A673 (cell line): ENCODE data around the genes SLC30A5, MCCC2, CARTPT and TMEM171.

DNA sequence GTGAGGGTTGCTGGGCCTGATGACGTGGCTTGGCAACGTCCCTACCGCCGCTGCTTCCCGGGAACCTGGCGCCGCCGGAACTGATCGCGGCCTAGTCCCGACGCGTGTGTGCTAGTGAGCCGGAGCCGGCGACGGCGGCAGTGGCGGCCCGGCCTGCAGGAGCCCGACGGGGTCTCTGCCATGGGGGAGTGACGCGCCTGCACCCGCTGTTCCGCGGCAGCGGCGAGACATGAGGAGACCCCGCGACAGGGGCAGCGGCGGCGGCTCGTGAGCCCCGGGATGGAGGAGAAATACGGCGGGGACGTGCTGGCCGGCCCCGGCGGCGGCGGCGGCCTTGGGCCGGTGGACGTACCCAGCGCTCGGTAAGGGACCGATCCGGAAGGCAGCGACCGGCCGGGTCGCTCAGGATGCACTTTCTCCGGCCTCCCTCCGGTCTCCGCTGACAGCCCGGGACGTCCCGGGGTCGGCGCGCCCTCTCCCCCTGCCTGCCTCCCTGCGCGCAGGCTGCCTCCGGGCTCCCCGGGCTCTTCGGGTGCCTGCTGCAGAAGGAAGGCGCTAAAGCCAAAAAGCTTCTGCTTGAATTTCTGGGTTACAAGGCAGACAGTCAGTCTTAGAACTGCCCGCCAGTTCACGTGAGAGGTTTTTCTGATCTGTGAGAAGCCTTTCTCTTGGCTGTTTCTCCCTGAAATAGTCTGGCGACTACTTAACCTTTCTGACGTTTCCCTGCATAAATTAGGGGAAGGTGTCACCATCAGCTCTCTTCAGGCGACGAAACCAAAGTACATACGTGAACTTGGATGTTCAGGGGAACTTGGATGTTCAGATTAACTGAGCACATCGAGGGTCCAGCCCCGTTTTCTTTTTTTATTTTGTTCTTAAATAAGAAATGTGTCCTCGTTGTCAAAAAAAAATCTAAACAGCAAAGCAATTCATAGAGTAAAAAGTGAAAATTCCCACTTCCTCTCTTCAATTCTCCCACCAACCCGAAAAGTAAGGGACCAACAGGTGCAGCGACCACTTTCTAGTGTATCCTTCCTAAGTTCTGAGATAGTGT, at the start of gene SLC30A5:
TSS of gene SLC30A5 (plus strand) at position 38 of the 1,054 bp plus-strand sequence.
- PRO-cap = bidirectional peak, plus-strand start at position 94 of the sequence, minus-strand start outside the sequence; unidirectional peak, minus-strand start at position 480 of the sequence; unidirectional peak, minus-strand start at position 1,044 of the sequence

- PRO-cap = no peak
Measured at GRCh38 chr5:69419933-69420636, 5.2 kb downstream of the MARVELD2 start.

- PRO-cap = no peak
Measured at GRCh38 chr5:69495574-69495880, 2.9 kb downstream of the OCLN start.

- PRO-cap = bidirectional peak, plus-strand start at chr5:71587340, minus-strand start at chr5:71587160; bidirectional peak, plus-strand start at chr5:71587831, minus-strand start at chr5:71587665
Measured at GRCh38 chr5:71587052-71588047, at the start of gene MCCC2. Gene MCCC2, plus strand, starts transcription at chr5:71587340.

GRCh38 chr5:71588048-71588369, 869 bp downstream of the MCCC2 start:
- PRO-cap = no peak

- PRO-cap = no peak
Measured at GRCh38 chr5:71718894-71719354, at the start of gene CARTPT. Gene CARTPT, plus strand, starts transcription at chr5:71719275.

DNA sequence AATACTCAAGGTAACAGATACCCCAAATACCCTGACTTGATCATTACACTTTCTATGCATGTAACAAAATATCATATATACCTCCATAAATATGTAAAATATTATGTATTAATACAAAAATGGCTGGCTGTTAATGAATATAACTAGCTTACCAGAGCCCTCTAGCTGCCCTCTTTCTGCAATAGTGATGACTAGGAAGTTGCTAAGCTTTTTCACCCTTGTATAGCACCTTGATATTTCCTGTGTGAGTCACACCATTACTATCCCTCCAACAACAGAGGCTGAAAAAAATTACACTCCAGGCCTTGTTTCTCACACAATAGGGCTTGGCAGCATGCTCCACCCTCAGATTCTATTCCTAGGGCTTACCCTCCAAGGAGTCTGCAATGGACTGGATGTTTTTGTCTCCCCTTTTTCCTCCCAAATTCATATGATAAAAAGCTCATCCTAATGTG, 184.8 kb upstream of the MAP1B start:
- PRO-cap = no peak

DNA sequence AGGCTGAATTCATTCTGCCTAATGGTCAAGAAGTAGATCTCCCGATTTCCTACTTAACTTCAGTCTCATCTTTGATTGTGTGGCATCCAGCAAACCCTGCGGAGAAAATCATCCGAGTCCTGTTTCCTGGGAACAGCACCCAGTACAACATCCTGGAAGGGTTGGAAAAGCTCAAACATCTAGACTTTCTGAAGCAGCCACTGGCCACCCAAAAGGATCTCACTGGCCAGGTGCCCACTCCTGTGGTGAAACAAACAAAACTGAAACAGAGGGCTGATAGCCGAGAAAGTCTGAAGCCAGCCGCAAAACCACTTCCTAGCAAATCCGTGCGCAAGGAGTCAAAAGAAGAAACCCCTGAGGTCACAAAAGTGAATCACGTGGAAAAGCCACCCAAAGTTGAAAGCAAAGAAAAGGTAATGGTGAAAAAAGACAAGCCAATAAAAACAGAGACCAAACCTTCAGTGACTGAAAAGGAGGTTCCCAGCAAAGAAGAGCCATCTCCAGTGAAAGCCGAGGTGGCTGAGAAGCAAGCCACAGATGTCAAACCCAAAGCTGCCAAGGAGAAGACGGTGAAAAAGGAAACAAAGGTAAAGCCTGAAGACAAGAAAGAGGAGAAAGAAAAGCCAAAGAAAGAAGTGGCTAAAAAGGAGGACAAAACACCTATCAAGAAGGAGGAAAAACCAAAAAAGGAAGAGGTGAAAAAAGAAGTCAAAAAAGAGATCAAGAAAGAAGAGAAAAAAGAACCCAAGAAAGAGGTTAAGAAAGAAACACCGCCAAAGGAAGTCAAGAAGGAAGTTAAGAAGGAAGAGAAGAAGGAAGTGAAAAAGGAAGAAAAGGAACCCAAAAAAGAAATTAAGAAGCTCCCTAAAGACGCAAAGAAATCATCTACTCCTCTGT, 87.7 kb downstream of the MAP1B start:
- PRO-cap = no peak

DNA sequence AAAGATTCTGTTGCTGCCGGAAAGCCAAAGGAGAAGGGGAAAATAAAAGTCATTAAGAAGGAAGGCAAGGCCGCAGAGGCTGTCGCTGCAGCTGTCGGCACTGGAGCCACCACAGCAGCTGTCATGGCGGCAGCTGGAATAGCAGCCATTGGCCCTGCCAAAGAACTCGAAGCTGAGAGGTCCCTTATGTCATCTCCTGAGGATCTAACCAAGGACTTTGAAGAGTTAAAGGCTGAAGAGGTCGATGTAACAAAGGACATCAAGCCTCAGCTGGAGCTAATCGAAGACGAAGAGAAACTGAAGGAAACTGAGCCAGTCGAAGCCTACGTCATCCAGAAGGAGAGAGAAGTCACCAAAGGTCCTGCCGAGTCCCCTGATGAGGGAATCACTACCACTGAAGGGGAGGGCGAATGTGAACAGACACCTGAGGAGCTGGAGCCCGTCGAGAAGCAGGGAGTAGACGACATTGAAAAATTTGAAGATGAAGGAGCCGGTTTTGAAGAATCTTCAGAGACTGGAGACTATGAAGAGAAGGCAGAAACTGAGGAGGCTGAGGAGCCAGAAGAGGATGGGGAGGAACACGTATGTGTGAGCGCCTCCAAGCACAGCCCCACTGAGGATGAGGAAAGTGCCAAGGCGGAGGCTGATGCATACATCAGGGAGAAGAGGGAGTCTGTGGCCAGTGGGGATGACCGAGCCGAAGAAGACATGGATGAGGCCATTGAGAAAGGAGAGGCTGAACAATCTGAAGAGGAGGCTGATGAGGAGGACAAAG, 88.6 kb downstream of the MAP1B start:
- PRO-cap = no peak

DNA sequence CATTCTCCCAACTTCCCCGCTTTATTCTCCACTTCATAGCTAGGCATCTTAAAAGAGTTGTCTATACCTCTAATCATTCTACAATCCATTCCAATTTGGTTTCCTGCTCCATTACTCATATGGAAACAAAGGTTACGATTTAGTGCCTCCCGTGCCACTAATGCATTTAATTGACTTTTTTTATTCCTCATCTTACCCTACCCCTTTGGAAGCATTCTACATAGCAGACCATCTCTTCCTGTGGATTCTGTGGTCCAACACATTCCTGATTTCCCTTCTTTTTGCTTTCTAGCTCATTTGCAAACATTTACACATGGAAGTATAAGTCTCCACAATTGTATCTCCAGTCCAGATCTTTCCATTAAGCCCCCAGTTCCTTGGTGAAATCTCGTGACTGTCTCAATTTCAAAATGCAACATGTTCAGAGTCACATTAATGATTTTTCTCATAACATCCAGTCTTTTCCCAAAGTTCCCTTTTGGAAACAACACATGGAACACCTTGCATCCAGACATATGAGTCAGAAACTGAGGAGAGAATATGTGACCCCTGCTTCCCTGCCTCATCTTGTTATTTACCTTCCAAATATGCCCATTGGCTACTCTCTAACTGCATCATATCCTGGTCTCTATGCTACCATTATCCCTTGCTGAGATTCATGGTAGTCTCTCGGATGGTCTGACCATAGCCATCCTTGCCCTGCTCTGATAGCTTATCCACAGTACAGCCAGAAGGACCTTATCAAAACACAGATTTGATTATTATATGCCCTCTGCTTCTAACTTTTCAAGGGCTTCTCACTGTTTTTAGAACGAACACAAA, 89.5 kb downstream of the MRPS27 start:
- PRO-cap = no peak

GRCh38 chr5:72242852-72243593, 77.0 kb downstream of the MRPS27 start:
- PRO-cap = no peak

- PRO-cap = unidirectional peak, minus-strand start at chr5:72248580
Measured at GRCh38 chr5:72248251-72248916, 71.7 kb downstream of the MRPS27 start.

DNA sequence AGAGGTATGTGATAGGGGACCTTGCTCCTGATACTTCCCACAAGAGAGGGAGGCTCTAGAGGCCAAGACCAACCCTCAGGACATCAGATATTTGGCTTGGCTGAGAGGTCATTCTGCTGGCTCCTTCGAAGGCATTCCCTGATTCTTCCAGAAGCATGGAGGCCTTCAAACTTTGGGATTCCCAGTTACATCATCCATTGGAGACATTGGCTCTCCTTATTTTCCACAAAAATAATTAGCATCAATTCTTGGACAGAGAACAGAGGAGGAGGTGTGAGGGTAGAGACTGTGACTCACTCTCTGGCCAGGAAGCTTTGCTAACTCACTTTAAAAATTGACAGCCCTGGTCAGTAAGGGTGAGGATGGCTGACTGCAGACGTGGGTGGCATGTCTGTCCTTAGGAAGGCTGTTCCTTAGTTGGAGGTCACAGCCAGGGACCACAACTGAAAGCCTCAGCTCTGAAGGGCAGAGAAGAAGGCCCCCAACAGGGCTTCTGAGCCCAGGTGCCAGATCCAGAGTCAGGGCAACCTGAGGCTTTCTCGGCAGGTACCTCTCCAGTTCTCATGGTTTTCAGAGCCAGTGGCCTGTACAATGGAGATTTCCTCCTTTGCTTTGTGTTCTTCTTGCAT, 92.3 kb upstream of the ZNF366 start:
- PRO-cap = no peak

GRCh38 chr5:72827662-72828385, 11.4 kb downstream of the TNPO1 start:
- PRO-cap = no peak

GRCh38 chr5:72883759-72884069, 67.3 kb downstream of the TNPO1 start:
- PRO-cap = no peak

DNA sequence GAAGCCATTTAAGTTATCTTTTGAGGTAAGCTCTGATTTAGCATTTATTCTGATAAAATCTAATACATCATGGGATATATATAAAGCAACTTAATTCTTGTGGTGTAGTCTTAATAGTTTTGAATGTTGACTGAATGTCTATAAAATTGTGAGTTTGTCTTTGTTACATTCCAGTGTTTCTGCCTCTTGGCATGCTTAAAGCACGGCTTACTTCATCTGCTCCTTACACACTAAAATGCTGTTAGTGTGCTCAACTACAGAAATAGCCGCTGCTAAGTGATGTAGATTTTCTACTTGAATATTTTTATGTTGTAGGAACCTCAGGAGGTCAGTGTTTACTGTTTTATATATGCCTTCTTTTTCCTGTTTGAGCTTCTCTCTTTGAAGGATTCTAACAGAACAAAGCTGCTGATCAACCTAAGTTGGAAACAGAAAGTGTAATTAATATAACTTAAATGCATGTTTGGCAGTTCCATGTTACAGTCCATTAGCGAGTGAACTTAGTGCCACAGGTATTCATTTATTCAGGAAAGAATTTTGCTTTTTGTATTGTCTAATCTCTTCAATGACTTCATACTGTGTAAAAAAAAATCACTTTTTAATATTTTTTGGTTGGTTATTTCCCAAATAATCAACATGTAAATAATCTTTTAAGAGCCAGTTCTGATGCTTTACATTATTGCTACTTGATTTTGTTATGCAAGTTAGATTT, 44.2 kb upstream of the FCHO2 start:
- PRO-cap = no peak

- PRO-cap = no peak
Measured at GRCh38 chr5:73093811-73094419, 26.5 kb upstream of the TMEM171 start.

GRCh38 chr5:73115947-73116351, 4.4 kb upstream of the TMEM171 start:
- PRO-cap = no peak

DNA sequence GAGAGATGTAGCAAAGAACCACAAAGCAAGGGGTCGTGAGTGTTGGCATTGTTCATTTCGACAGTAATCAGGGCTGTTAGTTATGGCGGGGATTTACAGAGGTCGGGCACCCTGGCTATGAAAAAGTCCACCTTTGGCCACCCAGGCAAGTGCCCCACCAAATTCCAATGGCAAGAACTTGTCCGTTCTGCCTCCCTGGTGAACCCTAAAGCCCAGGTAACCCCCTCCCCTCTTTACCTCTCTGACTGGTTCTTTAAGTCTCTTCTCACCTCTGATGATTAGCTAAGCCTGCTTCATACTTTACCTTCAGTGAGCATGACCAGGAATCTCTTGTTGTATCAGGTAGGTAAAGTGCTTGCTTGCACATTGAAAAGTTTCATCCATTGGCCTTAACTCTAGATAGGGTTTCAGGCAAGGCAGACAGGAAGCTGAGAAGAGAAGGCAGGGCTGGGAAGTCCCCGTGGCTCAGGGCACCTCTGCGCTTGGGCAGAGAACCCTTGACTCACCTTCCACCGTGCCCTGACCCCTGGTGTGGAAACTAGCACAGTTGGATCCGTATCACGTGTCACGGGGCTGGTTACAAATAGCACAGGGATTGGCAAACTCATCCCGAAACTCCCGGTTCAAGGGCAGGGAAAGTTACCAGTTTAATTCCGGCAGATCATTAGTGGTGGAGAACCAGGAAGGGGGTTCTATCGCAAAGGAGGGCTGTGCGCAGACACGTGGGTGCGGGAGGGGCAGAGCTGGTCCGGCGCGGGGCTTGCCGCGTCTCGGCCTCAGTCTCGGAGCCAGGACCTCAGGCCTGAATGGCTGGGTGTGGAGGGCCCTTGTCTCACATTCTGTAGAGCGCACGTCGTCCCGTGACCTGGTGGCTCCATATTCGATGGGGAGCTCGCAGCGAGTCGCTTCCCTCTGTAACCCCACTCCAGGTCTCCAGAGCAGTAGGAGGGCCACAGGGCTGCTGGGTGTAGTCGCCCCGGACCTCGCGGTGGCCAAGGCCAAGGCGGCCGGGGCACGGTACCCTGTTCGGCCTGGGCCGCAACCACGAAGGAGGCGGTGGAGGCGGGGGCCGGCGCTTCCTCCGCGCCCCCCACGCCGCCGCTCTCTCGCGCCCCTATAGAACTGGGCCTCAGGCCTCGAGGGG, 914 bp upstream of the TMEM171 start:
- PRO-cap = no peak

DNA sequence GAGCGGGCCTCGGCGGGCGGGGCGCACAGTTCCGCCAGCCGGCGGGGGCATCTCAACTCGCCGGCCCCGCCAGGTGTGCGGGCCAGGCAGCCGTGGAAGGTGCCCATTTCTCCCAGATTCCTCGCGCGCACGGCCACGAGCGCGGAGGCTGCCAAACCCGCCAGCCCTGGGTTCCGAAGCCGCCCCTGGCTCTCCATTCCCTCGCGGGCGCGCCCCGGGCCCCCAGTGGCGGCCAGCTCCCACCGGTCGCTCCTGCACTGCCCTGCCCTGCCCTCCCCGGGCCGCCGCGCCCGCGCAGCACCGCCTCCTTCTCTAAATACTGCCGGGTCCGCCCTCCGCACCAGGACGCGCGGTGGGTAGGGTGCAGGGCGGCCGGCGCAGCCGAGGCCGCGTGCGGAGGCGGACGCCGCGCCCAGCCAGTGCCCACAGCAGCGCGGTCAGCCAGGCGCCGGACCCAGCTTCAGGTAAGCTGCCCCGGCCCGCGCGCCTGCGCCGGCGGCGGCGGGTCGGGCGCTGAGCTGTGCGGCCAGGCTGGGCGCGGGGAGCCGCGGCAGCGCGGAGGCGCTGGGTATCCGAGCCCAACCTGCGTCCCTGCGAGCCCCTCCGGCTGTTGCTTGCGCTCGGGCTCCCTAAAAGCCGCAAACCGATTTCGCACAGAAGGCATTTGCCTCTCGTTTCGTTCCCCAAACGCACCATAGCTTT, at the start of gene TMEM171:
TSS of gene TMEM171 (plus strand) at position 343 of the 702 bp plus-strand sequence.
- PRO-cap = bidirectional peak, plus-strand start at position 343 of the sequence, minus-strand start at position 314 of the sequence